SK-N-SH (cell line): Measurements from ENCODE around the gene VENTX.

DNA sequence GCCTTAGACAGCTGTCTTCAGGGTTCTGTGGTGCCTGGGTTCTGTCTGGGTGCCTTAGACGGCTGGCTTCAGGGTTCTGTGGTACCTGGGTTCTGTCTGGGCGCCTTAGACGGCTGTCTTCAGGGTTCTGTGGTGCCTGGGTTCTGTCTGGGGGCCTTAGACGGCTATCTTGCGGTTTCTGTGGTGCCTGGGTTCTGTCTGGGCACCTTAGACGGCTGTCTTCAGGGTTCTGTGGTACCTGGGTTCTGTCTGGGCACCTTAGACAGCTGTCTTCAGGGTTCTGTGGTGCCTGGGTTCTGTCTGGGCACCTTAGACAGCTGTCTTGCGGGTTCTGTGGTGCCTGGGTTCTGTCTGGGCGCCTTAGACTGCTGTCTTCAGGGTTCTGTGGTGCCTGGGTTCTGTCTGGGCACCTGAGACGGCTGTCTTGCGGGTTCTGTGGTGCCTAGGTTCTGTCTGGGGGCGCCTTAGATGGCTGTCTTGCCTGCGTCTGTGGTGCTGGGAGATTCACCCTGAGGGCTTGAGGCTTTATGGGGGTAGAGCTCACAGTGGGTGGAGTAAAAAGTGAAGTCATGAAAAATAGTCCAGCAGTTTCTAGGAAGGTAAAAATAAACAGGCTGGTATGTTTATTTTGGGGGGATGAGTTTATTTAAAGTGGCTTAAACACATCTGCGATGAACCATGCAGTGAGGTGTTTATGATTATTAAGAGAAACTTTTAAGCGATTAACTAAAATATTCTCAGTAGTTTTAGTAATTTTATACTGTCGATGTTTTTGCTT lies 64.4 kb downstream of the NKX6-2 start:
- RRBS: no CpG with 5 or more reads among the region's 15 CpGs
CAGE:
- cytosol, long polyA plus RNA: no peak
- long polyA plus RNA: no peak
- nucleus, long polyA plus RNA: no peak

- RRBS: no CpG with 5 or more reads among the region's 5 CpGs
CAGE:
- cytosol, long polyA plus RNA: no peak
- long polyA plus RNA: no peak
- nucleus, long polyA plus RNA: no peak
Measured at GRCh38 chr10:132782156-132782408, 3.9 kb downstream of the NKX6-2 start.

- RRBS: no CpG with 5 or more reads among the region's 21 CpGs
CAGE:
- cytosol, long polyA plus RNA: no peak
- long polyA plus RNA: no peak
- nucleus, long polyA plus RNA: no peak
Measured at GRCh38 chr10:132836785-132837304, 50.9 kb upstream of the NKX6-2 start.

DNA sequence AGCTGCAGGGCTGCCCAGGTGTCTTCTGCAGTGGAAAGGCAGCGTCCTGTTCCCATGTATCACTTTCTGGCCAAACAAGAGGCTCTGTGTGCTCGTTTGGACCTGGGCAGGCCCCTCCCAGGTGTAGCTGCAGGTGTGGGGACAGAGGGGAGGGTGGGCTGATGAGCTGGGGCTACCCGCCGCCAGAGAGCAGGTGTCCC lies 75.7 kb upstream of the NKX6-2 start:
- RRBS: no CpG with 5 or more reads among the region's 4 CpGs
CAGE:
- cytosol, long polyA plus RNA: no peak
- long polyA plus RNA: no peak
- nucleus, long polyA plus RNA: no peak

- RRBS: no CpG with 5 or more reads among the region's 19 CpGs
CAGE:
- cytosol, long polyA plus RNA: no peak
- long polyA plus RNA: no peak
- nucleus, long polyA plus RNA: no peak
Measured at GRCh38 chr10:132992784-132993183, 50.4 kb upstream of the CFAP46 start.

GRCh38 chr10:133012671-133013148 lies 70.3 kb upstream of the CFAP46 start:
- RRBS: no CpG with 5 or more reads among the region's 36 CpGs
CAGE:
- cytosol, long polyA plus RNA: no peak
- long polyA plus RNA: no peak
- nucleus, long polyA plus RNA: no peak

DNA sequence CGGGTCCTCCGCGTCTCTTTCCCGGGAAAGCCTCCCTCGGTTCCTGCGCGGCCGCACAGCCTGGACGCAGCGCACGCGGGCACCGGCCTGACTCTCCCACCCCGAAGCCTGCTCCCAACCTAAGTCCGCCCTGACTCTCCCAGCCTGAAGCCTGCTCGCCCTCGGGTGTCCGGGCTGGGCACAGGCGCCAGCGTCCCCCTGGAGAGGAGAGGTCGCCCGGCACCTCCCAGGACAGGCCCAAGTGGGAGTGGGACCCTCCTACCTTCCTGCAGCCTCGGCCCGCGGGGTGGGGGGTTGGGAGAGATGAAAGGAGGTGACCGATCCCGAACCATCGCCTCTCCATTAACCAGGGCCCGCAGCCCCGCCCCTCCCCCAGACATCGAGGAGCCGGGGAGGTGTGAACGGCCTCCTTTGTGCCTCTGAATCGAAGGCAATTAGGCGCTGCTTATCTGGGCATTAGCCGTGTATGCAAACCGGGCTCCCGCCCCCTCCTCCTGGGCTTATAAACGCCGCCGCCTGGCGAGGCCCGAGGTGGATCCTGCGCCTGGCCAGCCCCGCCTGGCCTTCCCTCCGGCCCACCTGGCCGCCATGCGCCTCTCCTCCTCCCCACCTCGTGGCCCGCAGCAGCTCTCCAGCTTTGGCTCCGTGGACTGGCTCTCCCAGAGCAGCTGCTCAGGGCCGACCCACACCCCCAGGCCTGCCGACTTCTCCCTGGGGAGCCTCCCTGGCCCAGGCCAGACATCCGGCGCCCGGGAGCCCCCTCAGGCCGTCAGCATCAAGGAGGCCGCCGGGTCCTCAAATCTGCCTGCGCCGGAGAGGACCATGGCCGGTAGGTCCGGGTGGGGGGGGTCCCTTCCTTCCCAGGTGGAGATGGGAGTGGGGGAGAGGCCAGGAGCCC lies at the start of gene VENTX:
Gene VENTX, plus strand, starts transcription at position 529 of the 898 bp plus-strand sequence.
- RRBS: 4% methylated on average over 26 of the region's 63 CpGs
CAGE:
- cytosol, long polyA plus RNA: no peak
- long polyA plus RNA: no peak
- nucleus, long polyA plus RNA: no peak

DNA sequence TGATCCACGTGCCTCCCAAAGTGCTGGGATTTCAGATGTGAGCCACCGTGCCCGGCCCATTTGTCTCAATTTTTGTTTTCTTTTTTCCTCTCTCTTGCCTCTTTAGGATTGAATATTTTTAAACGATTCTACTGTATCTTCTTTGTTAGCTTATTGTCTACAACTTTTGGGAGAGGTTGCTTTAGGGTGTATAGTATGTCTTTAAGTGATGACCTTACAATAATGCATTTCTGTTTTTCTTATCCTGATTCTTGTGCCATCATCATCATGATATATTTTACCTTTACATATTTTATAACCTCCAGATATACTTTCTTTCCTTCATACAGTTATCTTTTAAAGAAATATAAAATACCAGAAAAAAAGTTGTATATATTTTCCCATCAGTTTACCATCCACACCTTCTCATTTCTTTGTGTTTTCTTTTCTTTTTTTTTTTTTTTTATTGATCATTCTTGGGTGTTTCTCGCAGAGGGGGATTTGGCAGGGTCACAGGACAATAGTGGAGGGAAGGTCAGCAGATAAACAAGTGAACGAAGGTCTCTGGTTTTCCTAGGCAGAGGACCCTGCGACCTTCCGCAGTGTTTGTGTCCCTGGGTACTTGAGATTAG lies 10.8 kb downstream of the SPRN start:
- RRBS: no CpG with 5 or more reads among the region's 8 CpGs
CAGE:
- cytosol, long polyA plus RNA: no peak
- long polyA plus RNA: no peak
- nucleus, long polyA plus RNA: no peak

DNA sequence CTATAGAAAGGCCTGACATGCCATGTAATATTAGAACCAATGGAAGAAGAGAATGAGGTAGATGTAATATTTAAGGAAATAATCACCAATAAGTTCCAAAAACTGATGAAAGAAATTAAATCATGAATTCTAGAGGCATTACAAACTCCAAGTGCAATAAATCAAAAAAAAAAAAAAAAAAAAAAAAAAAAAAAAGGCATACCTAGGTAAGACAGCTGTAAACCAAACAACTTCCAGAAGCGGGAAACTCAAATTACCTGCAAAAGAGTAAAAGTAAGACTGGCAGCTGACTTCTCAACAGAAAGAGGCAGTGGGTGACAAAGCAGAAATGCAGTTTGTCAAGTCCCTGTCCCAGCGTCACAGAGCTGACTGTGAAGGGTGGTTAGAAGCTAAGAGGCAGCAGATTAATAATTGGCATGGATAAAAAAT lies 4.5 kb upstream of the SPRN start:
- RRBS: no CpG with 5 or more reads among the region's 2 CpGs
CAGE:
- cytosol, long polyA plus RNA: no peak
- long polyA plus RNA: no peak
- nucleus, long polyA plus RNA: no peak

DNA sequence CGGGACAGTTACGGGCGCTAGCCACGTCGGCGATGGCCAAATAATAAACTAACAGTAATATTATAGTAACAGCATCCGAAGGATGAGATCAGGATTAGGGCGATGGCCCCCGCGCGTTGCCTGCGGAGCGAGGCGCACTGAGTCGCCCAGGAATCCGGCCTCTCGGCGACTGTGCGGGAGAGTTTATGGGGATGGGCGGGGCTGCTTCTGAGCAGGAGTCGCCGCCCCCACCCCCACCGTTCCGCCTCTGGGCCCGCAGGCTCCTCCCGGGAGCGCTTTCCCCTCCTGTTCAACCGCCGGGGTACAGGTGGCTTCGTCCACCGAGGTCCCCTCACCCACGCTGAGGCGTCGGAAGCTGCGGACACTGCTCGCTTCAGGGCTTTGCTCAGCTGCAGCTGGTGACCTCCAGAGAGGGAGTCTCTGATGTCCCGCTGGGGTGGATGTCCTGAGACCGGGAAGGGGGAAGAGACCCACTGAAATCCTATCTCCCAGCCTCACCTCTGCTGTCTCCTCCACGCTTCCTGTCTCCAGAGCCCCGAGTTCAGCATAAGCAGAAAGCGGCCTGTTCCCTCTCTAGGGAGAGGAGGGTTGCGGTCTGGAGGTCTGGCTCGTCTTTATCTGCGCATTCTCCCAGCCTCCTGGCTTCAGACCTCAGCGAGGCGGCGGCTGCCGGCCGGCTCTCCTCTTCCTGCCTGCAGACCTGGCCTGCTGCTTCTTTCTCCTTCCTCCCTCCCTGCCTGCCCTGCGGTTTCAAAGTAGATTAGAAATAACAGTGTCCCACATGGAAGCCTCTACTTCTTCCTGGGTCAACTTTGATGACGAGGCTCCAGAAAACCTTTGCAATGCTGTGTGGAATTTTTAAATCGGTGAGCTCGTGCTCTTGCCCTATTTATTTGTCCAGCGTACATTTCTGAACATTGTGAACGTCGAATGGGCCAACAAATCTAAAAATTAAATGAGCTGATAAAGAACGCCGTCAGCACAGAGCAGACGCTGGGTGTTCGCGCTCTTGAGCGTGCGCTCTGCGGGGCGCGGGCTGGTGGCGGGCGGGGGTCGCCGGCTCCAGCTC lies 1.9 kb downstream of the CYP2E1 start:
- RRBS: 9% methylated on average over 9 of the region's 70 CpGs
CAGE:
- cytosol, long polyA plus RNA: no peak
- long polyA plus RNA: no peak
- nucleus, long polyA plus RNA: no peak

DNA sequence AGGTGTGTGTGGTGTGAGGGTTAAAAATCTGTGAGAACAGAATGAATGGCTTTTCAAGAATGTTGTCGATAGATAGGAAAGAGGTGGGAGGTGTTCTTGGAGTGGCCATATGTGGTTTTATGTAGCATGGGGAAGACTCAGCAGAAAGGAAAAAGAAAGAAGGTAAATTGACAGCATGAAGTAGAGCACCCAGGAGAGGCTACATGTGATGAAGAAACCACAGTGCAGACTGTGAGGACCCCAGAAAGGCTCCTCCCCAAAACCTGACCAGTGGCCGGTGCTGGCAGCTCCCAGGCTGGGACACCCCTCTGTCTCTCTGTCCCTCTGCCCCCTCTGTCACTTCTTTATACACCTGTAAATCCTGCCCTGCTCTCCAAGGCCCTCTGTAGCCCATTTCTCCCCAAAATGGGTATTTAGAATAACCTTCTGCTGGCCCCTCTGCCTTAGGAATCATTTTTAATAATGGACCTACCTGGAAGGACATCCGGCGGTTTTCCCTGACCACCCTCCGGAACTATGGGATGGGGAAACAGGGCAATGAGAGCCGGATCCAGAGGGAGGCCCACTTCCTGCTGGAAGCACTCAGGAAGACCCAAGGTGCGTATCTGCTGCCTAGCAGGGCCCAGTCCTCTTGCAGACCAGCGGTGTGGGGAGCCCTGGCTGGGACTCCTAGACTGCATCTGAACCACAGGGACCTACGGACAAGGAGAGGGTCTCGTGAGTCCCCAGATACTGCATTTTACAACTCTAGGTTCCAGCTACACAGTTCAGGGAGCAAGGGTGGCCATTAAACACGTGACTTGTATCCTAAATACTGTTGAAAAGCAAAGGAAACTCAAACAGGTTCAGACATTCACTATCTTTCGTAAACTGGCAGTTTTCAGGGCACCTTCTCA lies 4.2 kb downstream of the CYP2E1 start:
- RRBS: no CpG with 5 or more reads among the region's 12 CpGs
CAGE:
- cytosol, long polyA plus RNA: no peak
- long polyA plus RNA: no peak
- nucleus, long polyA plus RNA: no peak